ENCODE measurements around the genes MBLAC1 and SPACDR.

GRCh38 chr7:100075621-100076196 lies 5.8 kb downstream of the ZNF3 start:
- PRO-cap, 3 experiments: no peak in any of the 3 experiments
- RAMPAGE, long total RNA, 2 experiments: no peak in any of the 2 experiments
- RRBS: no CpG with 5 or more reads among the region's 5 CpGs

DNA sequence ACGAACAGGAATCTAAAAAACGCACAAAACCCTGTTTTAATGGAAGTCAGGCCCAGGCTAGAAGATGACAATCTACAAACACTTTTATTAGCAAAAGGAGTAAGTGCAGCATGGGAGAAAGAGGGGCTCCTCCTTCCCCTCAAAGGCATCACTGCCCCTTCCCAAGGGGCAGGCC lies 3.8 kb downstream of the COPS6 start:
- PRO-cap, 3 experiments: no peak in any of the 3 experiments
- RAMPAGE, long total RNA, 2 experiments: no peak in any of the 2 experiments
- RRBS: no CpG with 5 or more reads among the region's 2 CpGs

- PRO-cap, 3 experiments: no peak in any of the 3 experiments
- RAMPAGE, long total RNA, 2 experiments: no peak in any of the 2 experiments
- RRBS: 75% methylated on average over 1 of the region's 30 CpGs
Measured at GRCh38 chr7:100095861-100096688, 5.1 kb downstream of the MCM7 start.

DNA sequence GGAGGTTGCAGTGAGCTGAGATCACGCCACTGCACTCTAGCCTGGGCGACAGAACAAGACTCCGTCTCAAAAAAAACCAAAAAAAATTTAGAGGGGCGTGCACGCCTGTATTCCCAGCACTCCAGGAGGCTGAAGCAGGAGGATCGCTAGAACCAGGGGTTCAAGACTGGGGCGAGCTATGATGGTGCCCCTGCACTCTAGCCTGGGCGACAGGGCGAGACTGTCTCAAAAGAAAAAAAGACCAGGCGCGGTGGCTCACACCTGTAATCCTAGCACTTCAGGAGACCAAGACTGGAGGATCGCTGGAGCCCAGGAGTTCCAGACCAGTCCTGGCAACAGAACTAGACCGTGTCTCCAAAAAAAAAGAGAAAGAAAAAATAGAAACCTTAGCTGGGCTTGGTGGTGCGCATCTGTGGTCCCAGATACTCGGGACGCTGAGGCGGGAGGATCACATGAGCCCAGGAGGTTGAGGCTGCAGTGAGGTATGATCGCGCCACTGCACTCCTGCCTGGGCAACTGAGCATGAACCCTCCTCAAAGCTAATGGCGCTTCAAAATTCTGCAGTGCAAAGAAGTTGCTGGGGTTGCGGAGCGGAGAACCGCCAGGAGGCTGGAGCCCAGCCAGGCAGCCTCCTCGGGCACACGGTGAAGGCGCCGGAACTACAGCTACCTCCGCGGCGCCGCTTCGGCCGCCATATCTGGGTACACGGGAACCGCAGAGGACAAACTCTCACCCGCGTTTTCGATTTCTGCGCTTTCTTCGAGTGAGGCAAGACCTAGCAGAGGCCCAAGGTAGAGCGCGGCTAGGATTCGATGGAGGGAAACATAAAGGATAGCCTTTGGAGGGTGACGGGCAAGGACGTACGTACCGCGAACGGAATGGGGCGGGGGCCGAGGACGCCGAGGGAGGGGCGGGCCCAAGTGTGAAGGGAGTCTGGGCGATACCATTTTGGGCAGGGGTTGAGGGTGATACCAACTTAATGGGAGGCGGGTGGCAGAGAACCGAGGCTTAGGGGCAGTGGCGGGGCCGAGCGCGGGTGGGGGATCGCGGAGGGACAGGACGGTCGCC lies at the start of gene MBLAC1:
Gene MBLAC1, plus strand, starts transcription at position 694 of the 1,068 bp plus-strand sequence.
- PRO-cap, 3 experiments: peak in 3 of 3 experiments; most common plus-strand start position 996 of the sequence (in 3); most common minus-strand start position 898 of the sequence (in 3)
- RAMPAGE, long total RNA, 2 experiments: start-site peak on the minus strand in 2 of 2 experiments, centred at positions 858 to 868 of the sequence, 51 to 60 reads per replicate
- RRBS: no CpG with 5 or more reads among the region's 65 CpGs

DNA sequence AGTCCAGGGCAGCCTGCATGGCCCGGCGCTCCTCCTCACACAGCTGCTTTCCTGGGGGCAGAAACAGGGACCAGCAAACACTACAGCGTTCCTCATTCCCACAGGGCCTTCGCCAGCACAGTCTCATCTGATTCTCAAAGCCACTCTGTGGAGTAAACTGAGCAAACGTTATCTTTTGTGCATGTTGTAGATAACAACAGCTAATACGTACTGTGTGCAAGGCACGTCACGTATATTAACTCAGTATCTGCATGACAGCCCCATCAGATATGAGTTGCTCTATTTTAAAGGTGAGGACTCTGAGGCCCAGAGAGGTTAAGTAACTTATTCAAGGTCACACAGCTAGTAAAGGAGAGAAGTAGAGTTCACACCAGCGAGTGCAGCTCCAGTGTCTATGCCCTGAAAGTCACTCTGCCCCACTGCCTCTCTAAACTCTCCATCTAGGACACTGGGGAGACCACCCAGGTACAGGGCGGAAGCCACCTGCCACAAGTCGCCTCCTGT lies 2.7 kb downstream of the TRAPPC14 start:
- PRO-cap, 3 experiments: no peak in any of the 3 experiments
- RAMPAGE, long total RNA, 2 experiments: no peak in any of the 2 experiments
- RRBS: 81% methylated on average over 1 of the region's 11 CpGs

DNA sequence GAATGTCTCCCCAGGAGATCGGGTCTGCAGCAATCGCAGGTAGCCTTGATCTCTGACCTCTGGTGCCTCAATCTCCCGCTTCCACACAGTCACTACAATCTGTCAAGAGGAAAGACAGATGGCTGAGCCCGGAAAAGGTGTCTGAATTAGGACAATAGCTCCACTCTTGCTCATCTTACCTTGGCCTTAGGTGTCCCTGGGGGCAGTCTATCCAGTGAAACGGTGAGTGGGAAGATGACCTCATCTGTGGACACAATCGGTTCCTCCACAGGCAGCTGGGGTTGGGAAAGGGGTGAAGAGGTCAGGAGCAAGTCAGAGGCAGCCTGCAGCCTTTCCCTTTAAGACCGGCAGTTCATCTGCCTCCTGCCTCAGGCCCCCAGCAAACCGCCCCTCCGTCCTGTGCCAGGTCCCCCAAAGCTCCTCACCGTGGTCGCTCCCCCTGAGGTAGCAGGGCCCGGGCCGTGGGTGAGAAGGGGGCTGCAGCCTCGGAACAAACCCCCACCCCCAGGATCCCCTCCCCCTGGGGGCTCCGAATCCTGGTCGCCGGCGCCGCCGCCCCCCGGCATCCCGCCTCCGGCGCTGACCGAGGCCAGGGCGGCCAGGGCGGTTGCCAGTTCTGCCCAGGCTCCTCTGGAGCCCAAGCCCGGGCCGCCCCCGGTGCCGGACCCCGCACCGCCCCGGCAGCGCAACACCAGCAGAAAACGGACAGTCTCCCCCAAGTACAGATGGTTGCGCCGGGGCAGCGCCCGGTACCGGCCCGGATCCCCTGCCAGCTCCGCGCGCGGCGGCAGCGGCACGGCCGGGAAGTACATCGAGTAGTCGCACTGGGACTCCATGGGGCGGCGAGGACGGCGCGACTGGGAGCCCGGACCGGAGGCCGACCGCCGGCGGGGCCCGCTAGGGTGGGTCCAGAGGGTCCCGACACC lies 596 bp downstream of the TRAPPC14 start:
- PRO-cap, 3 experiments: peak in 2 of 3 experiments; most common plus-strand start position 579 of the sequence (in 1); most common minus-strand start position 495 of the sequence (in 1)
- RAMPAGE, long total RNA, 2 experiments: no peak in any of the 2 experiments
- RRBS: 1% methylated on average over 41 of the region's 65 CpGs

DNA sequence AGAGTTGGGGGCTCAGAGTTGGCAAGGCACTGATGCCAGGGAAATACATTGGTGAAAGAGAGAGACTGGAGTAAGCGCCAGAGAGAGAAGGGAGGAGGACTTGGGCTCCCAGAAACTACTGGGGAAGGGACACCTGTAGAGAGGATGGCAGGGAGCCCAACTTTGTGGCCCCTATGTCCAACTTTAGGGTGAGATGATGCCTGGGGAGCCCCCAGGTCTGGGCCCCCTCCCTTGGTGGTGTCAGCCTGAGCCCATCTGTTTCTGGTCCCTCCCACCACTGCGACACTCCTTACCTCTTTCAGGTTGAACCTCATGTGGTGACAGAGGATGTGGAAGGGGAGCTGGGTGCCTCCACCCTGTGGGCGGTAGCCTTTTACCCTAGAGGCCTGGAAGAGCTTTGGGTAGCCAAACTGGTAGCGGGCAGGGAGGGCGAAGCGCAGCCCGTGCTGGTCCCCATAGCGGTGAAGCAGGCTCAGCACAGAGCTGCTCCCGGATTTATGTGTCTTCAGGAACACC lies 2.1 kb downstream of the GAL3ST4 start:
- PRO-cap, 3 experiments: no peak in any of the 3 experiments
- RAMPAGE, long total RNA, 2 experiments: no peak in any of the 2 experiments
- RRBS: no CpG with 5 or more reads among the region's 9 CpGs

DNA sequence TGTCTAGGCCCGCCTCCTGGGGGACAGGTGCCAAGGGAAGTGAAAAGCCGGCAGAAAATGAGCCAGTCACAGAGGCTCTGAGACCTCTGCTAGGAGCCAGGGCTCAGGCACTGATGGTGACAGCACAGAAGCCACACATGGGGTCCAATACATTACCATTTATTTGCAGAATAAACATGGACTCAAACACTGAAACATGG lies 946 bp upstream of the GAL3ST4 start:
- PRO-cap, 3 experiments: no peak in any of the 3 experiments
- RAMPAGE, long total RNA, 2 experiments: no peak in any of the 2 experiments
- RRBS: no CpG with 5 or more reads among the region's 2 CpGs

DNA sequence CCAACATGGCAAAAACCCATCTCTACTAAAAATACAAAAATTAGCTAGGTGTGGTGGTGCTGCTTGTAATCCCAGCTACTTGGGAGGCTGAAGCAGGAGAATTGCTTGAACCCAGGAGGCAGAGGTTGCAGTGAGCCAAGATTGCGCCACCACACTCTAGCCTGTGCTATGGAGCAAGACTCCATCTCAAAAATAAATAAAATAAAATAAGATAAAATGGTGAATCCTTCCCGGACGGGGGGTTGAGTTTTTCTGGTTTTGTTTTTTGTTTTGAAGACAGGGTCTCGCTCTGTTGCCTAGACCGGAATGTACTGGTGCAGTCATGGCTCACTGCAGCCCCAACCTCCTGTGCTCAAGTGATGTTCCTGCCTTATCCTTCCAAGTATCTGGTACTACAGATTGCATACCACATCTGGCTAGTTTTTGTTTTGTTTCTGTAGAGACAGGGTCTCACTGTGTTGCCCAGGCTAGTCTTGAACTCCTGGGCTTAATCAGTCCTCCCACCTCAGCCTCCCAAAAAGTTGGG lies 14.7 kb downstream of the STAG3 start:
- PRO-cap, 3 experiments: no peak in any of the 3 experiments
- RAMPAGE, long total RNA, 2 experiments: no peak in any of the 2 experiments
- RRBS: 88% methylated on average over 2 of the region's 5 CpGs

- PRO-cap, 3 experiments: no peak in any of the 3 experiments
- RAMPAGE, long total RNA, 2 experiments: no peak in any of the 2 experiments
- RRBS: no CpG with 5 or more reads among the region's 9 CpGs
Measured at GRCh38 chr7:100201390-100202243, 18.1 kb upstream of the PVRIG start.

DNA sequence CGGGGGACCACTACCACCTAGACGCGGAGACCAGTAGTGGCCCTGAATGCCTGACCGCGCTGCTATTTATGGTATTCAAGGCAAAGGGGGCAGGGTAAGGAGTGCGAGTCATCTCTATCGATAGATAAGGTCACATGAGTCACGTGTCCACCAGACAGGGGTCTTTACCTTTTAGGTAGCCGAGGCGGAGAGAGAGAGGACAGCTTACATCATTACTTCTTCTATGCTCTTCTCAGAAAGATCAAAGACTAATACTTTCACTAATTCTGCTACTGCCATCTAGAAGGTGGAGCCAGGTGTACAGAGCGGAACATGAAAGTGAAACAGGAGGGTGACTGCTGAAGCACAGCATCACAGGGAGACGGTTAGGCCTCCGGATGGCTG lies 2.2 kb upstream of the PVRIG start:
- PRO-cap, 3 experiments: no peak in any of the 3 experiments
- RAMPAGE, long total RNA, 2 experiments: no peak in any of the 2 experiments
- RRBS: no CpG with 5 or more reads among the region's 13 CpGs

GRCh38 chr7:100270363-100271542 lies 36.7 kb upstream of the SPDYE3 start:
- PRO-cap, 3 experiments: no peak in any of the 3 experiments
- RAMPAGE, long total RNA, 2 experiments: no peak in any of the 2 experiments
- RRBS: no CpG with 5 or more reads among the region's 43 CpGs

GRCh38 chr7:100352722-100353395 lies 5.1 kb upstream of the PILRB start:
- PRO-cap, 3 experiments: no peak in any of the 3 experiments
- RAMPAGE, long total RNA, 2 experiments: no peak in any of the 2 experiments
- RRBS: no CpG with 5 or more reads among the region's 19 CpGs

DNA sequence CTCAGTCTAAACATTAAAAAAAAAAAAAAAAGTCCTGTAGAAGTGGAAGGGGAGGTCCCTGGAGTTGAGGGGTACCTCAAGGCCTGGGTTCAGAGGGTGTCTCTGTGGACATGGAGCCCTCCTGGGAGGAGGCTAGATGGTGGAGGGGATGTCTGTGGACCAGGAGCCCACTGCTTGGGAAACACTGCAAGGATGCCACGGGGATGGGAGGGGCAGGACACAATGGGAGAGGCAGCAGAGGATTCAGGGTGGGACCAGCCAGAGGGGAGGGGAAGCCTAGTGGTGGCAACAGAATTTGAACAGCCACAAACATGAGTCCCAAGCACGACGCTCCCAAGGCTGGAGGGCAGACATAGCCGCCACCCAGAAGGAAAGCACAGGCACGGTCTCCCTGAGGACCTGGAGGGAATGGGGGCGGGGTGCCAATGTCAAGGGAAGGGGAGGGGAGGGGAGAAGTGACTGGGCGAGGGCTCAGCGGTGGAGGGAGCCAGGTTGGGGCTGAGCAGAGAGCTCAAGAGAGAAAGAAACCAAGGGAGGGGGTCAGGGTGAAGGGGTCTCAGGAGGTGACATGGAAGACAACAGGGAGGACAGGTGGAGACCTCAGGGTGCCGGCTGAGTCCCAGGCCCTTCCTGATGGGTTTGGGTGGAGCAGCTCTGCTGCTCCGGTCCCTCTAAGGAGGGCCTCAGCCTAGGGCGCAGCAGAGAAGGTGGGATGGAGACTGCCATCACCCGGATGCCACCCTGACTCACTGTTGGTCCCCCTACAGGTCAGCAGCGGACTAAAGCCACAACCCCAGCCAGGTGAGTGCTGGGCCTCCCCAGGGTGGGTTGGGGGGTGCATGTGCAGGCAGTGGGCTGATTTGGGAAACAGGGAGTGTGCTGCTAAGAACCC lies 24.1 kb downstream of the PILRA start:
- PRO-cap, 3 experiments: no peak in any of the 3 experiments
- RAMPAGE, long total RNA, 2 experiments: no peak in any of the 2 experiments
- RRBS: 94% methylated on average over 4 of the region's 13 CpGs

GRCh38 chr7:100464031-100464593 lies at the start of gene SPACDR:
Gene SPACDR, minus strand, starts transcription at chr7:100464260.
- PRO-cap, 3 experiments: no peak in any of the 3 experiments
- RAMPAGE, long total RNA, 2 experiments: start-site peak on the minus strand in 1 of 2 experiments, at chr7:100464227-100464281 at its widest, 59 reads per replicate
- RRBS: no CpG with 5 or more reads among the region's 10 CpGs

- PRO-cap, 3 experiments: peak in 3 of 3 experiments; most common plus-strand start chr7:100485501 (in 3); most common minus-strand start chr7:100485422 (in 2)
- RAMPAGE, long total RNA, 2 experiments: no peak in any of the 2 experiments
- RRBS: no CpG with 5 or more reads among the region's 17 CpGs
Measured at GRCh38 chr7:100485134-100485892, 1.6 kb downstream of the NYAP1 start.

DNA sequence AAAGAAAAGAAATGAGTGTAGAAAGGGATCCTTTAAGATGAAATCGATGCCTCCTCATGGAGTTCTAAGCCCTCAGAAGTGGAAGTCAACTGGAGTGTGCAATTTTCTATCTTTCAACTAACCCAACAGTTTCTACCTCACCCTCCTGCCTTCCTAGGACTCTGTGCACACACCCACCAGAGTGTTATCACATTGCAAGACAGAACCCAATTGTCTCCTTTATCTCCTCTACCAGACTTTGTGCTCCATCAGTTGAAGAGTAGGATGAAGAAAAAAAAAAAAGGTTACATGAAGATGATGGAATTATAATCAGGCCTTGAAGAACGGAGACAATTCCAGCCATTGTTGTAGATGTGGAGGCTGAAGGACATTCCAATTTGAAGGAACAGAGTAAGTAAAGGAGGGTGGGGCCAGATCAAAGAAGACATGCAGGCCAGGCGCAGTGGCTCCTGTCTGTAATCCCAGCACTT lies 27.1 kb downstream of the NYAP1 start:
- PRO-cap, 3 experiments: peak in 2 of 3 experiments; most common plus-strand start position 413 of the sequence (in 1); most common minus-strand start position 80 of the sequence (in 1)
- RAMPAGE, long total RNA, 2 experiments: no peak in any of the 2 experiments
- RRBS: no CpG with 5 or more reads among the region's 3 CpGs

- PRO-cap, 3 experiments: no peak in any of the 3 experiments
- RAMPAGE, long total RNA, 2 experiments: no peak in any of the 2 experiments
- RRBS: no CpG with 5 or more reads among the region's 8 CpGs
Measured at GRCh38 chr7:100565814-100566276, 7.9 kb downstream of the SAP25 start.

DNA sequence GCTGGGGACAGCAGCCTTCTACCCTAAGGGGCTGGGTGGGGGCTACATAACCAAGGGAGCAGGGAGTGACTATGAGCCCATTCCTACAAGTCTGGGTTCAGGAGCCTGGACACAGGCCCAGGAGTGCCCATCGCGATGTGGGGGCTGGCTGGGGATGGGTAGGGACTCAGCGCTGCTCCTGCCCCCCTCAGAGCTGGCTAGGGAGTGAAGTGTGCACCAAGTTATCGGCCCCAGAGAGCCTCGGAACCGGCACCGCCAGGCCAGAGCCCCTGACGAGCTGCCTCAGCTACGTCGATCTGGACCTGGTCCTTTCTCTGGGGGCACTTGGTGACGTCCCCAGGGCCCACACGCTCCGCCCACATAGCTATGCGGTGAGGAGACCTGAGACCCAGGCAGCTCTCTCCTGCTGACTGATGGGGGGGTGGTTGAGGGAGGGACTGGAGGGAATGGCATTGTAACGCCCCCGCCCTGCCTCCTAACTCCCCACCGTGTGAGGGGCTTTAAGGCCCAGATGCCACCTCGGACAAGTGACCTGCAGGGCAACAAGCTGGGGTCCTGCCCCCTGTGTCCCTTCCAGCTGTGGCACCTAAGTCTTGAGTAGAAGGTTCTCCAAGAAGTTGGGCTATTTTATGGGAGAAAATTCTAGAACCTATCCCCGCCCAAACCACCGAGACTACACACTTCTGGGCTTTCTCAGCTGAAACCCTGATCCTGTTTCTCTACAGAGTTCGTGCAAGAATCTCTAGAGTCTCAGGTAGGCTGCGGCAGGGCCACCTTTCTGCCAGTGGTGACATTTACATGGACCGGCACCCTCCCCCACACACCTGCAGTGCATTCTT lies 2.4 kb downstream of the SAP25 start:
- PRO-cap, 3 experiments: no peak in any of the 3 experiments
- RAMPAGE, long total RNA, 2 experiments: no peak in any of the 2 experiments
- RRBS: no CpG with 5 or more reads among the region's 23 CpGs

GRCh38 chr7:100571899-100572438 lies 1.7 kb downstream of the SAP25 start:
- PRO-cap, 3 experiments: no peak in any of the 3 experiments
- RAMPAGE, long total RNA, 2 experiments: no peak in any of the 2 experiments
- RRBS: no CpG with 5 or more reads among the region's 6 CpGs